Metastatic Lung Carcinoma in the Adrenal Gland (tissue), 1 donor: ENCODE measurements around the gene CFAP45.

GRCh38 chr1:159076634-159076712 is 93 bp downstream of the AIM2 start:
- PRO-cap, result no peak

GRCh38 chr1:159581218-159581753 is 6.3 kb upstream of the APCS start:
- PRO-cap, result no peak

DNA sequence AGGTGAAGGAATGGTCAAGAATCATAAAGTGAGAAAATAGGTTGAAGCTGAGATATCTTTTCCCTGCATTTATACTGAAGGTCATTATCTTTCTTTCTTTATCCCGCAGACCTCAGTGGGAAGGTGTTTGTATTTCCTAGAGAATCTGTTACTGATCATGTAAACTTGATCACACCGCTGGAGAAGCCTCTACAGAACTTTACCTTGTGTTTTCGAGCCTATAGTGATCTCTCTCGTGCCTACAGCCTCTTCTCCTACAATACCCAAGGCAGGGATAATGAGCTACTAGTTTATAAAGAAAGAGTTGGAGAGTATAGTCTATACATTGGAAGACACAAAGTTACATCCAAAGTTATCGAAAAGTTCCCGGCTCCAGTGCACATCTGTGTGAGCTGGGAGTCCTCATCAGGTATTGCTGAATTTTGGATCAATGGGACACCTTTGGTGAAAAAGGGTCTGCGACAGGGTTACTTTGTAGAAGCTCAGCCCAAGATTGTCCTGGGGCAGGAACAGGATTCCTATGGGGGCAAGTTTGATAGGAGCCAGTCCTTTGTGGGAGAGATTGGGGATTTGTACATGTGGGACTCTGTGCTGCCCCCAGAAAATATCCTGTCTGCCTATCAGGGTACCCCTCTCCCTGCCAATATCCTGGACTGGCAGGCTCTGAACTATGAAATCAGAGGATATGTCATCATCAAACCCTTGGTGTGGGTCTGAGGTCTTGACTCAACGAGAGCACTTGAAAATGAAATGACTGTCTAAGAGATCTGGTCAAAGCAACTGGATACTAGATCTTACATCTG is 567 bp downstream of the APCS start:
- PRO-cap, result no peak

DNA sequence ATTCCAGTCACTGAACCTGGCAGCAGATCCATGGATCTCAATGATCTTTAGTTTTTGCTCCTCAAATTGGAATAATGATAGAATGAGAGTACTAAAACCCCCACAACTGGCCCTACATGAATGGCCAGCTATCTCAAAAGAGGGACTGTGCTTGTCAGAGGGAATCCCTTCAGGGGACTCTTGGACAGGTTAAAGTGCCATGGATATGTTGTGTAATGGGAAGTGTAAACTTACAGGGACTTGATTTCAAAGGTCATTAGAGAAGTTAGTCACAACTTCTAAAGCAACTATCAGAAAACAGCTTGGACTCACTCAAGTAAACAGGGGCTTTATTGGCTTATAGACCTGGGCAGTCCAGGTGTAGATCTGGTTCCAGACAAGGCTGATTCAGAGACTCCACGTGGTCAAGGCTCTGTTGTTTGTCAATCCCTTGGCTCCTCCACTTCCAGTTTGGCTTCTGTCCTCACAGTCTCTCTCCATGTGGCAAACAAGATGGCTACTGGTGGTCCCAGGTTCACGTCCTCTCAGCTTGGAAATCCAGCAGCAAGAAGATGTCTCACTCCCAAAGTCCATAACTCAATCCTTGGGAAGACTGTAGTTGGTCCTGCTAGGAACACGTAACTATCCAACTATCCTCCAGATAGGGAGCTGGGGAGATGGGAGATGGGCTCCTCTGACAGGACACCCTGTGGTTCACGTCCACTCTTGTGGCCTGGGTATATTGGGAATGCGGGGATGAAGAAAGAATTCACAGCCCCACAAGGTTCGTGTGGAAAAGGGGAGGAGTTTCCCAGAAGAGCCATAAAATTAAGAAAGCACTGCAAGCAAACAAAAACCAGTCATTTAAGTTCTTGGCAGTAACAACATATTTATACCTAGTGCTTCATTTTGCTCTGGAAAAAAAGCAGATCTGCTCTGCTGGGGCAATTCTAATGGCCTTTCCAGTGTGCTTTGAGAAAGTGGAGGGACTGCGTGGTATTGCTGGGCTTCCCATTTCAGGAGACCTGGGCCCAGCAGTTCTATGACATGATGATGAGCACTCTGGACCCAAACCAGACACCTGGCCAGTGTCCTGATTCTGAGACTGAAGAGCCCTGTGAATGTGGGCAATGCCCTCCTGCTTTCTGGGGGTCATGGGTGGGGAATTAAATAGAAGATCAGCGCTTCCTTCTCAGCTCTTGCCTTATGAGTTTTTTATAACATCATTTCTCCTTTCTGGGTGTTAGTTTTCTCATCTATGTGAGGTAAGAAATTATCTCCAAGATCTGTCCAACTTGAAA is 2.0 kb downstream of the CRP start:
- PRO-cap, result no peak

- PRO-cap, result bidirectional peak, plus-strand start at chr1:159900320, minus-strand start at chr1:159900159
Observed at GRCh38 chr1:159899956-159900911, at the start of gene CFAP45. CFAP45 (minus strand) TSS chr1:159900165.

DNA sequence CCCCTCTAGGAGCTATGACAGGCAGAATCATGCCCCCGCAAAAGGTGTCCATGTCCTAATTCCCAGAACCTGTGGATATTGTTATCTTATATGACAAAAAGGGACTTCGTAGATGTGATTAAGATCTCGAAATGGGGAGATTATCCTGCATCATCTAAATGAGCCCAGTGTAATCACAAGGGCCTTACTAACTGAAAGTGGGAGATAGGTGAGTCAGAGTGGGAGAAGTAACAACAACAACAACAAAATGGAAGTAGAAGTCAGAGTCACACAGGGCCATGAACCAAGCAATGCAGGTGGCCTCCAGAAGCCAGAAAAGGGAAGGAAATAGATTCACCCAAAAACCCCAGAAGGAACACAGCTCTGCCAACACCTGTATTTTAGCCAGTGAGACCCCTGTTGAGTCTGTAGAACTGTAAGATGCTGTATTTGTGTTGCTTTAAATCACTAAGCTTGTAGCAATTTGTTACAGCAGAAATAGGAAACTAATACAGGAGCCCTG is 4.1 kb downstream of the TAGLN2 start:
- PRO-cap, result no peak

- PRO-cap, result no peak
Observed at GRCh38 chr1:159928188-159928967, 3.1 kb upstream of the TAGLN2 start.

DNA sequence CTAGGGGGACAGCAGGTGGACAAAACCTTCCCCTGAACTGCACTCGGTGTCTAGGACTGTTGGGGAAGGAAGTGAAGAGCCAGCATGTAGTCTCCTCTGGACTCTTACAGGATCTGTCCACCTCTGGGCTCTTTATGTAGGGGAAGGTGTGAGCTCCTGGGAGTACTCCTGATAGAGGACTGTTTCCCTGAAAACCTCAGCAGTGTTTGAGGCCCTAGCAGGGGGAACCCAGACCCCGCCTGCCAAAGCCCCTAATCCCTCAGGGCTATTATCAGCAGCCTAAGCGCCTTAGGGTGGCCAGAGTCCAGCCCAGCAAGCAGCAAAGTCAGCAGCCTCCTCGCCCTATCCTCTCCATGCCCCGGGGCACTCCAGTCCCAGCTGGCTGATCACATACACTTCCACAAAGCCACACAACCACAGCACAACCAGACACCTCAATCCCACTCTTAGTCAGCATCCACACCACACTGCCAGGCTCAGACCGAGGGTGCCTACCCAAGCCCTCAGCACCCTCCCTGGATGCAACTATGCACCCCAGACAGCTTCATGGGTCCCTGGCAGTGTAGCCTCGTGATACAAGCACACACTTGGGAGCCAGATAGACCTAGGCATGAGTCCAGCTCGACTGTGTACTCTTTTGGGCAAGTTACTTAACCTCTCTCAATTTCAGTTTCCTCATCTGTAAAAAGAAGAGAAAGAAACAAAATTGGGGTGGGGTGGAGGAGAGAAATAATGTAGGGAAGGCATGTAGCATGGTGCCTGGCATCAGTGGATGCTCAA is 7.1 kb downstream of the IGSF9 start:
- PRO-cap, result no peak

- PRO-cap, result no peak
Observed at GRCh38 chr1:159970880-159971765, 17.1 kb upstream of the SLAMF9 start.

DNA sequence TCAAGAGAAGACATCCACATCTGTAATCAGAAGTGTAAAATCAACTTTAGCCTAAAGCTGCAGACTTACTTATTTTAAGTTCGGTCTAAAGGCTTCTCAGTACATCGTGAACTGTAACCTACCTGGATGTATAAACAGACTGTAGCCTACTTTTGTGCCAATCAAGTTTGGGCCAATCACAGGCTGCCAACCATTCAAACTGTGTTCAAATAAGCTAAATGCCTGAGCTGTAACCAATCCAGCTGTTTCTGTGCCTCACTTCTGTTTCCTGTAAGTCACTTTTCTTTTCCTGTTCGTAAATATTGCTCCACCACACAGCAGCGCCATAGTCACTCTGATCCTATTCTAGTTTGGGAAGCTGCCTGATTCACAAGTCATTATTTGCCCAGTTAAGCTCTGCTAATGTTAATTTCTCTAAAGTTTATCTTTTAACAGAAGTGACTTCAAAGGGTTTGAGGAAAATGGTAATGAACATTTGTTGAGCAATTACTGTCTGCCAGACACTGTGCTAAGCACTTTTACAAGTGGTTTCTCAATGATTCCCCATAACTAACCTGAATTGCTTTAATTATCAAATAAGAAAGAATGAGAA is 37.5 kb upstream of the SLAMF9 start:
- PRO-cap, result no peak

- PRO-cap, result unidirectional peak, plus-strand start at chr1:160031032
Observed at GRCh38 chr1:160030820-160031697, 731 bp downstream of the PIGM start.

GRCh38 chr1:160068171-160068658 is 1.7 kb downstream of the KCNJ10 start:
- PRO-cap, result no peak

GRCh38 chr1:160208126-160208659 is 3.0 kb downstream of the PEA15 start:
- PRO-cap, result no peak

- PRO-cap, result no peak
Observed at GRCh38 chr1:160285944-160286736, 1.2 kb upstream of the PEX19 start.

- PRO-cap, result no peak
Observed at GRCh38 chr1:160410230-160410956, 10.0 kb downstream of the VANGL2 start.

GRCh38 chr1:160459998-160460645 is 59.8 kb downstream of the VANGL2 start:
- PRO-cap, result no peak

GRCh38 chr1:160549121-160549786 is 26.2 kb upstream of the SLAMF6 start:
- PRO-cap, result no peak

GRCh38 chr1:160578214-160578541 is 1.1 kb downstream of the CD84 start:
- PRO-cap, result no peak

GRCh38 chr1:160622965-160623576 is 23.8 kb downstream of the SLAMF1 start:
- PRO-cap, result no peak

GRCh38 chr1:160637980-160638636 is 8.7 kb downstream of the SLAMF1 start:
- PRO-cap, result no peak